Measurements from ENCODE around the gene PLCB4.

DNA sequence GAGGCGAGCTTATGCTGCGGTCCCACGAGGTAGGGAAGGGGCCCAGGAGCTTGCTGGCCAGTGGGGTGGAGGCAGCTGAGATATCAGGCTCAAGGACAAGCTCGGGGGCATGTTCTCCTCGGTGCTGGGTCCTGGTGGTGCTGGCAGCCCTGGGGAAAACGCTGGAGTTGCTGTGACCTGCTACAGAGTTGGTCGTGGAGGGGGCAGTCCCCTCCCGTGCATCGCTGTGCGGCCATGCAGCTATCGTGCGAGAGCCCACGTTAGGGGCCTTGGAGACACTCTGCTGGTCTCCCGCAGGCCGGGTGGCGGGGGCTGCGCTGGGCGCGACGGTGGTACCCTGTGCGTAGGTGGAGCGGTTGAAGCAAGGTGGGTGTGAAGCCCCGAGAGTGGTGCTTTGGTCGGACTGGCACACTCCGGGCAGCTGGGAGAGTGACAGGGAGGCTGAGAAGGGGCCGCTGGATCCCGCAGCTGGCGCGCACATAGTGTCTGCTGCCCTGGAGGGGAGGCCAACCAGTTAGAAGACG, 12.0 kb downstream of the LRRN4 start:
- PRO-cap, 2 experiments = no peak in any of the 2 experiments

- PRO-cap, 2 experiments = no peak in any of the 2 experiments
Observed at GRCh38 chr20:6107401-6107905, 15.4 kb downstream of the FERMT1 start.

GRCh38 chr20:6698052-6698464, 69.4 kb upstream of the BMP2 start:
- PRO-cap, 2 experiments = no peak in any of the 2 experiments

DNA sequence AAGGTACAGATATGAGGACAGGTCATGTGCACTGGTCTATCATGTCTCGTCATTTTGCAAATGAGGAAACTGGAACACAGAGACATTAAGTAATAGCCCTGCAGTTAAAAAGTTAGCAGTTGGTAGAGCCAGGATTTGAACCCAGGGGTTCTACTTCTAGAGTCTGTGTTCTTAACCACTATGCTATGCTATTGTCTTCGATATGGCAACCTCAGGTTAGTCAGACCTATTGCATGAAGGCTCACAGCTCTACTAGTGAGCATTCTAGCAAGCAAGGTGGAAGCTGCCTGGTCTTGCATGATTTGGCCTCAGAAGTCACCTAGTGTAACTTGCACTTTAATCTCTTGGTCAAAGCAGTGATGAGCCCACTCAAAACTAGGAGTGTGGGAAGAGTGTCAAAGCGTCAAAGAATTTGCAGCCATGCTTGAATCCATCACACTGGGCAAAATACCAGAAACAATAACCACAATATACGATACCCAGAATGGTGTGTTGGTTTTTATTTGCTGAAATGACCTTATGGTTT, 20.5 kb upstream of the BMP2 start:
- PRO-cap, 2 experiments = no peak in any of the 2 experiments

DNA sequence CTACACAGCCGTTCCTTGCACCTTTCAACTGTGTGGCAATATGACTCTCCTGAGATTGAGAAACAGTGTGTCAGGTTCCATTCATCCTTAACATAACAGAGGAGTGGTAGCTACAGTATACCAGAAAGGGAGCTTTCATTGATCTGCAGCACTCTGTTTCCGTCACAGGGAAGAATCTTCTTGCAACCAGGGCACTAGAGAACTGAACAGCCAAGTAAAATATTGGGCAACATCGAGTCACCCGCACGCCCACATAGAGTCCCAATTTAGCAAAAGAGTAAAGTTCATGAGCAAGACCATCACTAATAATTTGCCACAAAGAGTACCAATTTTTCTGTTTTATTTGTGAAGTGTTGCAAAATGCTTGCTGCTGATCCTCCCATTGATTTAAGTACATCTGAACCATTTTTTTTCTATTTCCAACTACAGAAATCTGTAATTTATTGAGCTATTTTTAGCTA, 354.9 kb downstream of the HAO1 start:
- PRO-cap, 2 experiments = peak in 1 of 2 experiments; most common minus-strand start position 172 of the sequence (in 1)

GRCh38 chr20:7995931-7996221, 23.7 kb downstream of the TMX4 start:
- PRO-cap, 2 experiments = no peak in any of the 2 experiments

DNA sequence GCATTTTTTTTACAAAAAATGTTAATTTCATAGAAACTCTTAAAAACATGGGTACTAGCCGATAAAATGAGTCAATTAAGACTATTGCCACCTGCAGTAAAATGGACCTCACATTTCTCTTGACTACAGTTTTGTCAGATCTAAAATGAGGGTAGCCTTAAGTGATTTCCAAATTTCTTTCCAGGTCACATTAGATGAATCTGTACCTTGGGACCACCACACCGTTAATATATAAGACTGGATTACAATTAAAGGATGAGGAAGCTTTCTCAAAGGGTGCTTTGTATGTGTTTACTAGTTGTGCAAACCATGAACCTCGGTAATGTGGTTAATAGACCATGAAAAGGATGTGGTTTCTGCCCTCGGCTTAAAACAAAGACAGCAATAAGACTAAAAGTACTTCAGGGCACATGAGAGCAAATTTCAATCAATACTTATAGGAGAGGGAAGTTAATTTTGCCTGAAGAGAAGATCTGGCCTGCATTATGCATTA, 692 bp upstream of the TMX4 start:
- PRO-cap, 2 experiments = no peak in any of the 2 experiments

GRCh38 chr20:8151241-8151891, 19.3 kb downstream of the PLCB1 start:
- PRO-cap, 2 experiments = no peak in any of the 2 experiments

GRCh38 chr20:8601223-8601602, 467.7 kb upstream of the PLCB4 start:
- PRO-cap, 2 experiments = no peak in any of the 2 experiments

GRCh38 chr20:8901359-8901832, 167.5 kb upstream of the PLCB4 start:
- PRO-cap, 2 experiments = no peak in any of the 2 experiments

DNA sequence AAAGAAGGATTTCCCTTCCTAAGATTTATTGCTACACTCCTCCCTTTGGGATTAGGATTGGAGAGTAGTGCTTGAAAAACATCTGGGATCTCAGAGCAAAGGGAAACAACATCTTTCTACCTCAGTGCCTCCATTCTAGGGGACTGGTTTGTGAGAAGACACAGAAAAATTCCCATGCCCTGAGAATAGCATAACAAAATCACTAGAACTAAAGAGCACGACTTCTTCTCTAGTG, 135.3 kb upstream of the PLCB4 start:
- PRO-cap, 2 experiments = no peak in any of the 2 experiments

DNA sequence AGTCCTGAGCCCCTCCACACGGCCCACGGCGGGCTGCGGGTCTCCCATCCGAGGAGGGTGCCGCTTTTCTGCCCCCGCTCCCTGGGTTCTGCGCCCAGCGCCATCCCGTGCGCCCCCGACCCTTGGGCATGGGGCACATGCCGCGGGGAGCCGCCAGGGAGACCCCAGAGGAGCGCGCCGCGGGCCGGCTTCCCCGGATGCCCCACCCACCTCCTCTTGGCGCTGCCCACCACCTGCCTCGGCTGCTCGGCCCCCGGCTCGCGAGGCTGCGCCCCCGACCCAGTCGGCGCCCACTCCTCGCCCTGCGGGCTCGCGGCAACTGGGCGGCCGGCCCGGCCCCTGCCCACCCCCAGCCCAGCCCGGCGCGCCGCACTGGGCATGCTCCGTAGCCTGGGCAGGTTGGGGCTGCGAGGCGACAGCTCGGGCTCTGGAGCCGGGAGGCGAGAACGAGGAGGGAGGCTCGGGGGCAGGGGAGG, 556 bp upstream of the PLCB4 start:
- PRO-cap, 2 experiments = peak in 1 of 2 experiments; most common plus-strand start position 443 of the sequence (in 1); most common minus-strand start position 317 of the sequence (in 1)

GRCh38 chr20:9068769-9069888, at the start of gene PLCB4:
TSS of gene PLCB4 (plus strand) at chr20:9069087.
- PRO-cap, 2 experiments = peak in 1 of 2 experiments; most common minus-strand start chr20:9068900 (in 1)

DNA sequence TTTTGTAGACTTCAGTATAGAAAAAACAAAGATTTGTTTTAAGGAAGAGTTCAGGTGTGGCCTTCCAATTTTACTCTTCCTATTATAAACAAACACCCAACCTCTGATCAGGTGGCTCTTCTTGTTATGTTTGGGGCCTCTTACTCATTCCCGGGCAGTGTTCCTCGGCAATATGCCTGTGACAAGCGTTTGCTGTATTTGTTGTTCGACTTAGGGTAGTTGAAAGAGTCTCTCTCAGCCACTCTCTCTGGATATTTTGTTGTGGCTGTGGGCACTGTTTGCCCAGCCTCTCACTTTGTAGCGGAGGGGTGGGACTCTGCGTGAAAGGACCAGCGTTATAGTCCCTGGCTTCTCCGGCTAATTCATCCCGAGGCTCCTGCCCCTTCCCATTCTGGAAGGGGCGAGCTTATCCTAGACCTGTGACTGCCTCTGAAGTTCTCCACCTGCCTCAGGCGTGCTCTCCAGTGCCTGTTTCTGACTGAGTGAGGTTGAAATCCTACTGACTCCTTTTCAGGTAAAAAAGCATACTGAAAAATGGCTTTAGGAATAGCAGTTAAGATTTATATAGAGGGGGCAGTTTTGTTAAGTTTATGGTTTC, 97.4 kb downstream of the PLCB4 start:
- PRO-cap, 2 experiments = no peak in any of the 2 experiments

DNA sequence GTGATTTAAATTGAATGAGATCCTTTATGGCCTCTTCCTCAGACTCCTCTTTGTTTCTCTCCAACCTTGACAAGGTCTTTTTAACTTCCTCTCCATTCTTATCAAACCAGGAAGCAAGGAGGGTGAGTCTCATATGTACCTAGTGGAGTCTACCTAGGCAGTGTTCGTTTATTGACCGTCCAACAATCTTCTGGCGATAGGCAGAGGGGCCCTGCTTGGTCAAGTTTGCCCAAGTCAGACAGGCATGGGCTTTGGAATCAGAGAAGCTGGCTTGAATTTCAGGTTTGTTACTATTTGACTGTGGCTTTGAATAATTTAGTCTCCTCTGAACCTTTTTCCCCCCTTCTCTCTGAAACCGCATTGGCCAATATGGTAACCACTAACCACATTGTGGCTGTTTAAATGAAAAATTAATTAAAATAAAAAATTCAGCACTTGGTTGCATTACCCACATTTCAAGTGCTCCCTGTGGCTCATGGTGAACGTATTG, 184.1 kb upstream of the LAMP5 start:
- PRO-cap, 2 experiments = no peak in any of the 2 experiments

DNA sequence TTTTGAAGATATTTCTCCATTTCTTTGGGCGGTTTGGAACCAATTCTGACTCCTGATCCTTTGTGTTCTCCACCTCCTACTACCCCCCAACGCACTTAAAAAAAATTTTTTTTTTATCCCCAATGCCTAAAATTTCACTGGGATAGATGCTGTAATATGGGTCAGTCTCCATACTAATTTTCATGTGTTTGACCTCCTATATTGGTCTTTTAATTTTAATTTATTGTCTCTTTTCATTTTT, 18.5 kb downstream of the SLX4IP start:
- PRO-cap, 2 experiments = no peak in any of the 2 experiments

DNA sequence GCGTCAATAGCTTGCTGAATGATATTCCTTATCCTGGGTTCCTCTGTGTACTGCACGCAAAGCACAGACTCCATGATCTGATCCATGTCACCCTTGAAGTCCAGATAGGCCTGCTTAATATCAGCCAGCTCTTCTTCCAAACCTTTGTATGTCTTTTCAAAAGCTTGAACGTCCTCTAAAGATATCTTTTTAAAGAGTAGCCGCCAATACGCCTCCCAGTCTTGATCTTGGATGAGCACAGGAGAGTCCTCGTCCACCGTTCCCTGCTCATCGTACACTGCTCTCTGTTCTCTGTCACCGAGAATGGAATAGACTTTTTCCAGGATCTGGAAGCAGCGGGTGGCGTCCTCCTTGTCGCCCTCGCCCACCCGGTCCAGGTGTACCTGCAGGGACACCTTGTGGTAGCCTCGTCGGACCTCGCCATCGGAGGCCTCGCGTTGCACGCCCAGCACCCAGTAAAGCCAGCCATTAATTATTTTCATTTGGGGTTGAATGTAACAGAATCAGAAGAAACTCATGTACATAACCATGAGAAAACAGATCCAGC, 60.0 kb downstream of the JAG1 start:
- PRO-cap, 2 experiments = no peak in any of the 2 experiments

DNA sequence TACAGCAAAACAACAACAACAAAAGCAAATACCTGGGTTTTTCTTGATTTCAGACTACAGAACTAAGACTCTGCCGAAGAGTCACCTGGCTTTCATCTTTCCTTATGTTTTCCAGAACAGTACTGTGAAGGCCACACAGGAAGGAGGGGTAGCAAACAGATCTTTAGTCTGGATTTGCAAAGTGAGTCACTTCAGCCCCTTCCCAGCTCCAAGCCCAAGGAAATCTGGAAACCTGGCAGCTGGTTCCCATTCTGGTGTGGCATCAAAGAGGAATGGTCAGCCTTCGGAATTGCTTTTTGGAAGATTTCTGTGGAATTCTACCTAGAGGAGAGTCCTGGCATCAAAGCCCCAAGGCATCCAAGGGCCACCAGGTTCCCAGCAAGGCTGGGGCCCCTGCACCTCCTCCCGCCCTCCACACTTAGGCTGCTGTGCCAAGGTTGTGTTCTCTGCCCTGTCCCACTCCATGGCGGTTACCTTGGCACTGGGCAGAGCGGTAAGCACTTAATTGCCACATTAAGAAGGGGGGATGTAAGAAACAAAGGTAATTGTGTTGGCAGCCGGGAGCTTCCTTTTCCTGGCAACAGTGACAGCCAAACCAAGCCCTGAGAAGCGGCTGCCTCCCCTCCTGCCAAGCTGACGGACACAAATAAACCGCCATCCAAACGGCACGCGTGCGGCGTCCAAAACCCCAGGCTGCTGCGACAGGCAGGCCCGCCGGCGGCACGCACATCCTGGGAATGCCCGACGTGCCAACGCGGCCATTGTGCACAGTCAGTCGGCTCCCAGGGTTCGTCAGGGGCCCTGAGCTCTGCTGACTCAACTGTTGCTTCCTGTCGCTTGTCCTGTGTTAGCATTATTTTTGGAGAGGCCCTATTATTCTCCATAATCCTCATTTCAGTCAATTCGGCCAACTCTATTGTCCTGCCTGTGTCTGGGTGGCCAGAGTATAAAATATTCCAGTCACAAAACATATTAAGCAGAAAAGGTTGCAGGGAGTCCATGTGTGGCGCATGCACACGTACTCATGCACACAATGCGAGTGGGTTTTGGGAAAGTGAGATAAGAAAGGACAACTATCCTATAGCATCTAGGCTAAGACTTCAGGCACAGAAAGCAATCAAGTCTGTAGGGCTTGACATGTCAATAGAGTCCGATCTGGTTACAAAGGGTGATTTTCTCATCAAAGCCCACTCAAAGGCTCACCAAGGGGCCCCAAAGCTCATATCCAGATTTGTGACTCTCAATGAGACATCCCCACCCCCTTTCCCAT, 6.8 kb downstream of the JAG1 start:
- PRO-cap, 2 experiments = no peak in any of the 2 experiments

DNA sequence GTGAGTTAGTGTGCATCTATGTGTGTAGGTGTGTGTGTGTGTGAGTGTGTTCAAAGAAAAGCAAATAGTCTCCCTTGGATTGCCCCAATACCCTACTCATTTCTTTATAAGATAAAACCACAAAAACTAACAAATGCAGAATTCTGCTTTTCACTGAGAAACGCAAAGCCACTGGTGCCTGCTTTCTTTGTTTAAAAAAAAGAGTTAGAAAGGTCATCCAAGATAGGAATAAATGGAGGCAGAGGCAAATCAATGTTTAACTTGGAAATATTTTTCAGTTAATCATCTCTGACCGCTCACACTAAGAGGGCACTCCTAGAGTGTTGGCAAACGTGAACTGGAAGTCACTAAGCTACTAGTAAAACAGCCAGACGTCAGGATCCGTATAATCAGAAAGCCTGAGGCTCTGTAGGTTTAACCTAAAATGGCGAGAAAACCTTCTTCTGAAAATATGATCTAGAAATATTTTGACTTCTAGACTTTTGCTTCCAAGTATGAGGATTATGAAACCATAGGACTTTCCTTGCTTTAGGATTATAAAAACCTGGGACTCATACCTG, 37.5 kb upstream of the JAG1 start:
- PRO-cap, 2 experiments = no peak in any of the 2 experiments

- PRO-cap, 2 experiments = no peak in any of the 2 experiments
Observed at GRCh38 chr20:10857295-10857804, 183.6 kb upstream of the JAG1 start.

All from Metastatic Liver Carcinoma in the Lung (tissue), 2 donors.